Umbilical cord (tissue), 2 donors: ENCODE data around the genes GNL3L, SPIN2B and ZXDB.

DNA sequence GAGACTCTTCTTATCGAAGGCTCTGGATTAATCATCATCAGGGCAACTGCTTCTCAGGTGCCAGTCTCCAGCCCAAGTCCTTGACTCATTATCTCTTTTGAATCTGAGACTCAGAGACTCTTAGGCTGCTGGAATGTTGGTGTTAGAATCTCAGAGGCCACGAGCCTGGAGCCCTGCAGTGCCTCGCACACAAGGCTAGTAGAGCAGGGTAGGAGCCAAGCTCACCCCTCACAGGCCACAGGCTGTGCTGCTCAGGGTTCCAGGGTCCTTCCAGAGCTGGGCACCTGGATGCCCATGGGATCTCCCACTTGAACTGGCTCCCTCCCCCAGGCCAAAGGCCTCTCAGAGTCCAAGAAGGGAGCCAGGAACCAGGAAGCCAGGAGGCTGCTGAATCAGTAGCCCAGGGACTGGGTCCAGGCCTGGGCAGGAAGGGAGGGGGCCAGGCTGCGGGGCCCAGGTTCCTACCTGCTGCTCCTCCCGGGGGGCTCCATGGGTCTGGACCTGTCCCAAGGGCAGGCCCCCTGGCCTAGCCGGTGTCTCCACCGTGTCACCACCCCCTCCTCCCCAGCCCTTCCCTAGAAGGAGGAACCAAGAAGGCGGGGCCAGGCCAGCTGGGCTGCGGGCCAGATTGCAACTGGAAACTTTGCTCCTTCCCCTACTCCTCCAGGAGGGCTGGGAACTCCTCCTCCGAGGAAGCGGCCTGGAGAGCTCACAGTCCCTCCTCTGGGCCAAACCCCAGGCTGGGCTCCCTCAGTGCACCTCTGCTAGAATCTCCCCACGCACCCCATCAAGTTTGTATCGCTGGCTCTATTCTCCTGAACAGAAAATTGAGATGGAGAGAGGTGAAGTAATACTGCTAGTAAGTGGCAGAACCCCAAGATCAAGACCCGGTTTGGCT, 39.9 kb downstream of the IQSEC2 start:
- RAMPAGE, long total RNA, result no peak

DNA sequence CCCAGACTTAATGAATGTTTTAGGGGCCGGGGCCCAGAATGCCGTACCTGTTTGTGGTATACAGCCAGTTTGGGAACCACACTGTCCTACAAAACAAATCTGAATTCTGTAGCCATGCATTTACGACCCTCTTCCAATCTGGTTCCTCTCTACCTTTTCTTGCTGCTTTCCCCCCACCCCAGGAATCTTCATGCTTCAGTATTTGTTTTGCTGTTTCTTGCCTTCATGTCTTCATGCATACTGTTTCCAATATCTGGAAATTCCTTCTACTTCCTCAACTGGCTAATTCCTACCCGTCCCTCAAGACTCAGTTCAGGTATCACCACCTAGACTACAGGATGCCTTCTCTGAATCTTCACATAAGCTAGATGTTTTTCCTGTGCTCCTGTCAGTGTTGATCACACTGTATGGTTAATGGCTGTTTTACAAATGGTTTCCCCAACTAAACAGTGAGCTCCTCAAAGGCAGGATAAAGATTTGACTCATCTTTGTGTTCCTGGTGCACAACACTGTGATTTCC, 46.0 kb downstream of the SMC1A start:
- RAMPAGE, long total RNA, result no peak

DNA sequence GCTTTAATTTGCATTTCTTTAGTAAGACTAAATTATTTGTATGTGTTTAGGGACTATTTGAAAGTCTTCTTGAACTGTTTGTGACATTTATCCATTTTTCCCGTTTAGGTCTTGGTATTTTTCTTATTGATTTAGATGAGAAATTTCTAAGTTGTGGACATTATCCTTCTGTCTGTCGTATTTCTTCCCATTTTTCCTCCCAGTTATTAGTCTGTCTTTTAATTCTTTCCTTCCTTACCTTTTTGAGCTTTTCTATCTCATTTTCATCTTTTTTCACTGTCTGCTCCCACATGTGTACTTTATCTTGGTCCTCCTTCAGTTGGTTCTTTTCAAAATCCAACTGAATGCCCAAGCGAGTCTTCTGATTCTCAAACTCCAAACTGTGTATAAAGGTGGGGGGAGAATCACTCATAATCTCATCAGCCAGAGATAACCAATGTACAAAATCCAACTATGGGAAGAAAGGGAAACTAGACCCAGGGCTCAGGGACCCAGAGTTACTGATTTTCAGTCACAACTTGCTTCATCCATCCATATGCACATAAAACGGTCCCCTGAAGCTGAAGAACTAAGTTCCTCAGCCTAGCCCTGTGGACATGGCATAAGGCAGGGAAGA, 23.0 kb downstream of the SMC1A start:
- RAMPAGE, long total RNA, result no peak

- RAMPAGE, long total RNA, result no peak
These were observed 124.4 kb upstream of the HSD17B10 start for GRCh38 chrX:53558472-53559109.

- RAMPAGE, long total RNA, result no peak
These were observed 70.7 kb upstream of the HUWE1 start for GRCh38 chrX:53757199-53757635.

GRCh38 chrX:54045714-54046196, 1.5 kb upstream of the PHF8 start:
- RAMPAGE, long total RNA, result no peak

DNA sequence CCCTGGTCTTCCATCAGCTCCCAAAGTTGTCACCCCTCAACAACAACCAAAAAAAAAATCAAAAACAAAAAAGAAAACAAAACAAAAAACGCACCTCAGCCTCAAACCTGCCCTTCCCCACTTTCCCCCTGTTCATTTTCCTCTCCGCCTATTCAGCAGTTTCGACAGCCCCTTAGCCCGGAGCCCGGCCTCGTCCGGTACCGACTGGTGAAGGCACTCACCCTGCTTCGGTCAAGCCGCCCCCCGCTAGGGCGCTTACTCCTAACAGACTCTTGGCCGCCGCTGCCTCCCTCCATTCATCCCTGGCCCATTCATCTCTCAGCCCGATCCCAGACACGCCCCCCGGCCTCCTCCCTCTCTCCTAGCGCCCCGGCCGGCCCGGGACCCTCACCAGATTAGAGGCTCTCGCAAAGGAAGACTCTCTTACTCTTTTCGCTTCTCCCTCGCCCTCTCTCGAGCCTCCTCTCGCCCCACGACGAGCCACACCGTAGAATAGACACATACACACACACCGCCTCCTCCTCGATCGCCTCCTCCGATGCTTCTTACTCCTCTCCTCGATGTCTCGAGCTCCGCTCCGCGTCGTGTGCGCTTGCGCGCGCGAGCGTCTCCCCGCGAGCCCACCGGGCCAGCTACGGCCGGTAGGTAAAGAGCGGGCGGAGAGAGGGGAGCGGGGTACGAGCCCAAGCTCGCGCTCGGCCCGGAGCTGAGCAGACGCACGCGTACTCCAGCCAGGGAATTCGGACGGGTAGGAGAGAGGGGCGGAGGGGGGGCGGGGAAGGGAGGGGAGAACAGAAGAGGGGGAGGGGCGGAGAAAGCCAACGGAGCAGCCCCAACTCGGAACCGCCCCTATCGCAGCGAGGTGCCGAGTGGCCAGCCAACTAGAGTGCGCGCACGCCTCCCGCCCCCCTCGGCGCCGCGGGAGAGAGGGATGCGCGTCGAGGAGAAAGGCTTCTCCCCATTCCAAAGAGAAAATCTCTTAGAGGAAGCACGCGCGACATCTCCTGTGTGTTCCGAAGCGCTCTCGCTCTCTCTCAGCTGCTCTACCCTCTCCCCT, 82.6 kb upstream of the TSR2 start:
- RAMPAGE, long total RNA, result start-site peak on the minus strand centred at position 716 of the sequence, 28 bp wide, 14 and 11 reads in 2 replicates

GRCh38 chrX:54529946-54530849, at the start of gene GNL3L:
Gene GNL3L (plus strand): TSS chrX:54530219.
- RAMPAGE, long total RNA, result start-site peak on the plus strand at chrX:54530209-54530294, 49 and 16 reads in 2 replicates

- RAMPAGE, long total RNA, result no peak
These were observed 6.6 kb downstream of the MAGED2 start for GRCh38 chrX:54814110-54814678.

- RAMPAGE, long total RNA, result no peak
These were observed 872 bp upstream of the PFKFB1 start for GRCh38 chrX:54994613-54995507.

- RAMPAGE, long total RNA, result no peak
These were observed 1.2 kb downstream of the USP51 start for GRCh38 chrX:55488332-55488981.

DNA sequence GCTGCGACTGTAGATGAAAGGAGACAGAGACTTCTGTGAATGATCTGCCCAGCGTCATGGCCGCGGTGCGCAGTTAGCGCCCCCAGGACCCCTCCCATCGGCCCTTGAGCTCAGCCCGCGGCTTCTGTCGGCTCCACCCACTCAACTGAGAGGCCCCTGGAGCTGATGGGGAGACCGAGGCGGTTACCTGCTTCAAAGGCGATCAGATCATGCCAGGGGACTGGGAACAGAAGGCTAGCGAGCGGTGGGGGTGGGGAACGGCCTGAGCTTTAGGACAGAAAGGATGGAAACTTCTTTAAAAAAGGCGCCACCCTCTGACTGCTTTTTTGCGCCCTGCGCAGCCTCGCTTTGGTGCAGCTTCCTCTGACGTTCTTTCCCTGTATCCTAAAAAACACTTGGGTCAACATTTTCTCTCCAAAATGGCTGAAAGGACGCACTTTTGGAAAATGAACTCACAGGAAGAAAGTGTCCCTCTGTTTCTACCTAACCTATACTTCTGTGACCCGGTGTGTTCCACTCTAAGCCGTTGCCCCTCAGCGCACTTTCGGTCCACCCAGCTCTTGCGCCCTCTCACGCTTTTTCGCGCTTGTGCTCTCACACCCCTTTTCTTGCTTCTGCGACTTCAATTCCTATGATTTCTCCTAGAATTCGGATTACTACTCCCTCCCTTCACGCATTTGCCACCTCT, 522 bp downstream of the USP51 start:
- RAMPAGE, long total RNA, result no peak

GRCh38 chrX:56228825-56229335, 3.3 kb upstream of the KLF8 start:
- RAMPAGE, long total RNA, result no peak

DNA sequence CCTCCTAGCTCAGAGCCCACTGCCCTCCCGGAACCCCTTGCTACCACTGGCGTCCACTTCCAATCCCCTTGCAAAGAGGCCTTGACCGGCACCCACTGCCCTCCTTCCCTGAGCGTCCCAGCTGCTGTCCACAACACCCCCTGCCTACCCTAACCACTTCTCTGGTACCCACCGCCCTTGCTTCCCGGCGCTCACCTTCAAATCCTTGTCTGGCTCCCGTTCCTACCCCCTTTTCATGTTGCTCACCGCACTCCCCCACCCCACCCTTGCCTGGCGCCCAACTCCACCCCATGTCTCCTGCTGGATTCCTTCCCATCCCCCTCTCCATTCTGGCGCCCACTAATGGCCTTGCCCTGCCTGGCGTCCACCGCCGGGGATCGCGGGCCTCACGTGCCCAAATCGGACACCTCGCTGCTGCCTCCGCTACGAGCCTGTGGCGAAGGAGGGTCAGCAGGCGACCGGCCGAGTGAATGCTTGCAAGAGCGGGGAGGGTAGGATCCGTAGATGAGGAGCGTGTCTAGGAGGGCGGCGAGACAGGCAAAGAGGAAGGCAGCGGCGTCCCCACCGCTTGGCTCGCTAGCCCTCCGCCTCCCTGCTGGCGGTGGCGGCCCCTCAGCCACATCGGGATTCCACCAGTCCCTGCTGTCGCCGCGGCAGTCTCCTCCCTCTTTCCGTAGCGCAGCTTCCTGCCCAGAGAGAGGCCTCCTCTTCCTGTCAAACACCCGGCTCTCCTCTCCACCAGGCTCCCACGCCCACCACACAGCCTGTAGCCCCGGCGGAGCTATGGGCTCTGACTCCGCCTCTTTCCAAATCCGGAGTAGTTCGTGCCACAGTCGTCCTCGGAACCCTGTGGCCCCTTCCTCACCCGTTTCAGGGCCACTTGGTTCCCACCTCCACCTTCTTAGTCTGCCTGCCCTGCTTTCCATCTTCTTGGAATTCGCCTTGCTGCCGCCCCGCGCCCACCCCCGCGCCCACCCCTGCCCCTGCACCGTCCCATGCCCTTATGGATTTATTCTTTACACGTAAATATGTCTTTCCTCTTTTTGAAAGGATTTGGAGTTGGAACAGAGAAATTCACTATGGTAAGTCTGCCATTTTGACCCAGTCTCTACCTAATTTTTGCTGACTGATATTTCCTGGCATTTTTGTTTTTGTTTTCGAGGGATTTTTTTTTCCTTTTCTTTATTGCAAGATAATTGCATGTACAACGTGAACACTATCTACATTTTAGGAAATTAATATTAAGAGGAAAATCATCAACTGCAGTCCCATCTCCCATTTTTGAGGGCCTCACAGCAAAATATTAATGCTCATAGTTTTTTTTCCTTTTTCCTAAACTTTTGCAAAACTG, at the start of gene SPIN2B:
Gene SPIN2B, minus strand, starts transcription at position 663 of the 1,351 bp plus-strand sequence.
- RAMPAGE, long total RNA, result start-site peak on the minus strand centred at position 631 of the sequence, 75 bp wide, 24 and 12 reads in 2 replicates

DNA sequence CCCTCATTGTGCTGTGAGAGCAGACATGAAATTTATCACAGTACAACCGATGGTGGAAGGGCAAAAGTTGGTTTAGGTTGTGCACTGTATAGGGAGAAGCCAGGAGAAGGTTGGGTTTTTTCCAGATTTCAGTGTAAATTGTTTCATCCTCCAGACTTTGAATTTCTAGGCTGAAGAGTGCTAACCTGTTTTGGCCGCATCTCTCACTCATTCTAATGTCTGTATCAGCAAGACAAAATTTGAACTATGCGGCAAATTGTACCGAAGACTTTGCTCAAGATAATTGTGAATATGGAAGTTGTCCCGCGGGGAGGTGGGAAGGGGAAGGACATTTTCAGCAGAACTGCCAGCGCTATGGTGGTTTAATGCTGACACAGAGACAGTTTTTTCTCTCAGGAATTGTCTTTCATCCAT, 639 bp upstream of the ZXDB start:
- RAMPAGE, long total RNA, result no peak

DNA sequence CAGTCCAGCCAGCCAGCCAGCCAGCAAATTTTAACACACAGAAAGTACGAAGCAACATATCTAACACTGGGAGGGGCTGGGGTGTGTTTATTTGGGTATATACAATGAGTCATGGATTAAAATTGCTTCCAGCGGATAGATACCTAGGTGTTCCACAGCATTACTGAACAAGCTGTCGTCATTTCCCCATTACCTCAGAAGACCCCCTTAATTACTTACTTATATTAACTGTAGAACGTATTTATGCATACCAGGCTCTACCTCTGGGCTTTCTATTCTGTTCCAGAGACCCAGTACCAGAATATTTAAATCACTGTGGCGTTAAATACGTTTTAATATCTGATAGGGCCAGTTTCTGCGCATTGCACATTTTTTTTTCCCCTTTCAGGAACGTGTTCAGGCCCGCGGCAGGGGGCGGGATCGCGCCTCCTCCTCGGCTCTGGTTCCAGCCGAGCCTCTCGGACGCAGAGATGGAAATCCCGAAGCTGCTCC, at the start of gene ZXDB:
Gene ZXDB, plus strand, starts transcription at position 433 of the 492 bp plus-strand sequence.
- RAMPAGE, long total RNA, result no peak

DNA sequence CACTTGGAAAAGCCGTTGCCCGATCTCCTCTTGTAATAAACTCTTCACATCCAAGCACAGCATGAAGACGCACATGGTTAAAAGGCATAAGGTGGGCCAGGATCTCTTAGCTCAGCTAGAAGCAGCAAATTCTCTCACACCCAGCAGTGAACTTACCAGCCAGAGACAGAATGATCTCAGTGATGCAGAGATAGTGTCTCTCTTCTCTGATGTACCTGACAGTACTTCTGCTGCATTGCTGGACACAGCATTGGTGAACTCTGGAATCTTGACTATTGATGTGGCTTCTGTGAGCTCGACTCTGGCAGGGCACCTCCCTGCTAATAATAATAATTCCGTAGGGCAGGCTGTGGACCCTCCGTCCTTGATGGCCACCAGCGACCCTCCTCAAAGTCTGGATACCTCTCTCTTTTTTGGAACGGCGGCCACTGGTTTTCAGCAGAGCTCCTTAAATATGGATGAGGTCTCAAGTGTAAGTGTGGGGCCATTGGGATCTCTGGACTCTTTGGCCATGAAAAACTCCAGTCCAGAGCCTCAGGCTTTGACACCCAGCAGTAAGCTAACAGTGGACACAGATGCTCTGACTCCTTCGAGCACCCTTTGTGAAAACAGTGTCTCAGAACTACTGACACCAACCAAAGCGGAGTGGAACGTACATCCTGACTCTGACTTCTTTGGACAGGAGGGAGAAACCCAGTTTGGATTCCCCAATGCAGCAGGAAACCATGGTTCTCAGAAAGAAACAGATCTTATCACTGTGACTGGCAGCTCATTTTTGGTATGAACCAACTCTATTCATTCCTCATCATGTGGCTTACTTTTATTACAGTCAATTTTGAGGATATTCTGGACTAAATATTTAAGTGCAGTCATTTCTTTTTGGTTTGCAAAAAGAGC, 2.1 kb downstream of the ZXDB start:
- RAMPAGE, long total RNA, result no peak

- RAMPAGE, long total RNA, result no peak
These were observed 37.7 kb downstream of the ARHGEF9 start for GRCh38 chrX:63747212-63747846.

DNA sequence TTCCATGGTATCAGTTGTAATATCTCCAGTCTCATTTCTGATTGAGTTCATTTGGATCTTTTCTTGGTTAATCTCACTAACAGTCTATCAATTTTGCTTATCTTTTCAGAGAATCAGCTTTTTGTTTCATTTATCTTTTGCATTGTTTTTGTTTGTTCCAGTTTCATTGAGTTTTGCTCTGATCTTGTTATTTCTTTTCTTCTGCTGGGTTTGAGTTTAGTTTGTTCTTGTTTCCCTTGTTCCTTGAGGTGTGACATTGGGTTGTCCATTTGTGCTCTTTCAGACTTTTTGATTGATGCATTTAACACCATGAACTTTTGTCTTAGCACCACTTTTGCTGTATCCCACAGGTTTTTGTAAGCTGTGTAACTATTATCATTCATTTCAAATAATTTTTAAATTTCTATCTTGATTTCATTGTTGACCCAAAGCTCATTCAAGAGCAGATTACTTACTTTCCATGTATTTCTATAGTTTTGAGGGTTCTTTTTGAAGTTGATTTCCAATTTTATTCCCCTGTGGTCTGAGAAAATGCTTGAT, 45.0 kb downstream of the ZC4H2 start:
- RAMPAGE, long total RNA, result no peak

- RAMPAGE, long total RNA, result no peak
These were observed 856 bp downstream of the ZC4H2 start for GRCh38 chrX:64975231-64975957.